Progenitor cell of endocrine pancreas (in vitro differentiated cells): ENCODE measurements around a stretch of chr14.

GRCh38 chr14:38255018-38255764 lies 702 bp downstream of the CLEC14A start:
- PRO-cap, result bidirectional peak, plus-strand start at chr14:38255654, minus-strand start at chr14:38255407

GRCh38 chr14:38906060-38906464 lies 197.0 kb downstream of the SEC23A start:
- PRO-cap, result no peak

- PRO-cap, result no peak
Measured at GRCh38 chr14:39004091-39004757, 98.8 kb downstream of the SEC23A start.

DNA sequence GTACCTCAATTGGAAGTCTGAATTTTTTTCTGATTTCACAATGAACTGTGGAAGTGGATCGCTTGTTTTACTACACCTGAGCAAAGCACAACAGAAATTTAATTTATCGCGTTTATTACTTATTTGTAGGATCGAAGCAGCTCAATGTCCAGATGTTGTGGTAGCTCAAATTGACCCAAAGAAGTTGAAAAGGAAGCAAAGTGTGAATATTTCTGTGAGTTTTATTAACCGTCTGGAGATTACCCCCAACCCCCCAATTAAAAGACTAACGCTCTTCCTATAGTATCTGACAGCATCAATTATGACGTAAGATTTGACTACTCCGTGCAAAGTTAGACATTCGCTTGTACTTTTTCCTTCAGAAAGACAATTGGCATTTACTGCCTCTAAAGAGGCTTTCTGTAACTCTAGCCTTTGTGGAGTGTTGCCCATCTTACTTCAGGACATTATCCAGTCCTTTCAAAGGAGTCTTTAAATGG lies 616 bp downstream of the GEMIN2 start:
- PRO-cap, result no peak

GRCh38 chr14:39169190-39169764 lies 856 bp downstream of the TRAPPC6B start:
- PRO-cap, result no peak

DNA sequence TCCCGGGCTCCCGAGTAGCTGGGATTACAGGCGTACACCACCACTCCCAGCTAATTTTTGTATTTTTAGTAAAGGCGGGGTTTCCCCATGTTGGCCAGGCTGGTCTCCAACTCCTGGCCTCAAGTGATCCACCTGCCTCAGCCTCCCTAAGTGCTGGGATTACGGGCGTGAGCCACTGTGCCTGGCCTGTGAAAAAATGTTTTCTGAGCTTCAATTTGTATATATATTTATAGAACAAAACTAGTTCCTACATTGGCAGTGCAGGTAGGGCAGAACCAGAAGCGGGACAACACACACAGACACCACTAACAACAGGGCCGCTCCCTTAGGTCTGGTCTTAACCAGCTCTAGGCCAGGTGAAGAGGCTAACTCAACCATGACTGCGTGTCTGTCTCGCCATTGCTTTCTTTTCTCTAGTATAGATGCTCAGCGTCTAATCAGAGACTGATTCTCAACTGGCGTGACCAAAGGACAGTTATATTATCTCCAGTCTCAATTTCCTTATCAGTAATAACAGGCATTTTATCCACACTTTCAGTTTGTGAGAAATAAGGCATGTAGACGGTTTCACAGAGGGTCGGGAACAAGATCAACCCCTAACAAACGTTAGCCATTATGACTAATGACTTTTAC lies 1.2 kb upstream of the PNN start:
- PRO-cap, result no peak

DNA sequence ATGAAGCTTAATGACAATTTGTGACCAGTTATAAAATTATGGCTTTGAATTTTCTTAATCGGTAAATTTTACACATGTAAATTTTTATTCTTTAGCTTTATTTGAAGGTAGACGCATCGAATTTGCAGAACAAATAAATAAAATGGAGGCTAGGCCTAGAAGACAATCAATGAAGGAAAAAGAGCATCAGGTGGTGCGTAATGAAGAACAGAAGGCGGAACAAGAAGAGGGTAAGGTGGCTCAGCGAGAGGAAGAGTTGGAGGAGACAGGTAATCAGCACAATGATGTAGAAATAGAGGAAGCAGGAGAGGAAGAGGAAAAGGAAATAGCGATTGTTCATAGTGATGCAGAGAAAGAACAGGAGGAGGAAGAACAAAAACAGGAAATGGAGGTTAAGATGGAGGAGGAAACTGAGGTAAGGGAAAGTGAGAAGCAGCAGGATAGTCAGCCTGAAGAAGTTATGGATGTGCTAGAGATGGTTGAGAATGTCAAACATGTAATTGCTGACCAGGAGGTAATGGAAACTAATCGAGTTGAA lies 5.4 kb downstream of the PNN start:
- PRO-cap, result no peak

- PRO-cap, result no peak
Measured at GRCh38 chr14:39426315-39427281, 5.6 kb downstream of the FBXO33 start.

GRCh38 chr14:45251806-45252412 lies 1.1 kb downstream of the MIS18BP1 start:
- PRO-cap, result no peak

- PRO-cap, result no peak
Measured at GRCh38 chr14:46063809-46064434, 587.7 kb downstream of the RPL10L start.

- PRO-cap, result no peak
Measured at GRCh38 chr14:47675984-47676704, 739 bp upstream of the MDGA2 start.

DNA sequence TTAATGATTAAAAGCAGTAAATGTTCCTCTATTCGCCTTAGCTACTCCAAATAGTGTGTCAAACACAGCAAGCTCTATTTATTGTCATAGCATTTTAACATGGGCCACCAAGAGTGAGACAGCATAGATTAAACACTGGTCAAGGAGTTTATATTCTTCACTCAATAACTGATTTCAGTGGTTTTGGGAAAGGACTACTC lies 658.2 kb upstream of the MDGA2 start:
- PRO-cap, result no peak

- PRO-cap, result no peak
Measured at GRCh38 chr14:49574493-49574794, 11.7 kb downstream of the RPS29 start.

- PRO-cap, result no peak
Measured at GRCh38 chr14:49584288-49585267, 1.6 kb downstream of the RPS29 start.

DNA sequence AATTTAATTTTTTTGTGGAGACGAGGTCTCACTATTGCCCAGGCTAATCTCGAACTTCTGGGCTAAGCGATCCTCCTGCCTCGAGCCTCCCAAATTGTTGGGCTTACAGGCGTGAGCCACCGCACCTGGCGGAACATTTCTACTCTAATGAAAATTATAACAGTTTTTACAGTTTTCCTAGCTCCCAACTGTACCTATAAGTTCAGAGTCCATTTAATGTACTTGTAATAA lies 1.6 kb upstream of the LRR1 start:
- PRO-cap, result no peak

- PRO-cap, result no peak
Measured at GRCh38 chr14:49828403-49828968, 24.1 kb downstream of the NEMF start.

- PRO-cap, result no peak
Measured at GRCh38 chr14:49840545-49840942, 12.0 kb downstream of the NEMF start.

DNA sequence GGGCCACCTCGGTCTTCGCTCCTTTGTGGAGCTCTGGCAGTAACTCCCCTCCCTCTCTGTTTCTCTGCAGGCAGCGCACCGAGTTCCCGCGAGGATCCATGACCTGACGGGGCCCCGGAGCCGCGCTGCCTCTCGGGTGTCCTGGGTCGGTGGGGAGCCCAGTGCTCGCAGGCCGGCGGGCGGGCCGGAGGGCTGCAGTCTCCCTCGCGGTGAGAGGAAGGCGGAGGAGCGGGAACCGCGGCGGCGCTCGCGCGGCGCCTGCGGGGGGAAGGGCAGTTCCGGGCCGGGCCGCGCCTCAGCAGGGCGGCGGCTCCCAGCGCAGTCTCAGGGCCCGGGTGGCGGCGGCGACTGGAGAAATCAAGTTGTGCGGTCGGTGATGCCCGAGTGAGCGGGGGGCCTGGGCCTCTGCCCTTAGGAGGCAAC lies 315 bp downstream of the ARF6 start:
- PRO-cap, result bidirectional peak, plus-strand start outside the sequence, minus-strand start at position 35 of the sequence; bidirectional peak, plus-strand start at position 161 of the sequence, minus-strand start at position 201 of the sequence; bidirectional peak, plus-strand start at position 365 of the sequence, minus-strand start at position 350 of the sequence

DNA sequence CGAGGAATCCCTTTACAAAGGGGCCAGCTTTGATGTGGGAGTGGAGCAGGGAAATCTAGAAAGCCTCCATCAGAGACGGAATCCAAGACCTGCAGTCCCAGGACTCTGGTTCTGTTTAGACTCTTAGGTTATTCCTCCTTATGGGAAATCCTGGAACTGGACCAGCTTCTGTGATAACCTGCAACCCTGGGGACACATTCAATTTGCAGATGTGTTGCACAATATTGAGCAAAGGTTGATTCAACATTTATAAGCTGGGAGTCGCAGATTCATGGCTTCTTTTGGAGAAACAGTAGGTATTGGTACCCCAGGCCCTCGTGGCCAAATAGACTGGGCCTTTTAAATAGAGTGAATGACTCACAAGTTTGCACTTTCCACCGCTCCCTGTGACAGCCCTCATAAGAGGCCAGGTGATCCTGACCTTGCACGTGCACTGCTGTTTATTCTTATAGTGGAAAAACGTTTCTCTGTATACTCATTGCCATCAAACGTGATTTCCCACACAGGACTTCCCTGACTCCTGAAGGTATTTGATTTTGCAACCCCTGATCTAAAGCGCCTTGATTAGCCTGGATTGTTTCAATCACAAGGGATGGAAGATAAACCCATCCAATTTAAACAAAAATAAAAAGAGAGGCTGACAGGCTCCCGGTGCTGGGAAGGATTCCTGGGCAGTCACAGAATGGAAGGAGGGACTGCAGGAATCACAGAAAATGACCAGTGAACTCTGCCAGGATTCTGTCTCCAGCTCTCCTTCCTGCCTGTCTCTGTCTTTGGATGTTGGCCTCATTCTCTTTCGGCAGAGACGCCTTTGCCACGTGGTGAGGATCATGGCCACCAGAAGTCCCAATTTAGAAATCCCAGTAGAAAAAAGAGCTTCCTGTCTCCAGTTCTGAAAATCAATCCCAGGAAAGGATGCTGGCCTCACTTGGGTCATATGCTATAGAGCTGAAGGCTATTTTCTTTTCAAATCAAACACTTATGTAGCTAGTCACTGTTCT lies 97.9 kb downstream of the VCPKMT start:
- PRO-cap, result no peak

- PRO-cap, result no peak
Measured at GRCh38 chr14:50062120-50062531, 54.2 kb downstream of the VCPKMT start.